ReNcell CX (cell line): Measurements from ENCODE around the genes FGD1, PFKFB1 and APEX2.

DNA sequence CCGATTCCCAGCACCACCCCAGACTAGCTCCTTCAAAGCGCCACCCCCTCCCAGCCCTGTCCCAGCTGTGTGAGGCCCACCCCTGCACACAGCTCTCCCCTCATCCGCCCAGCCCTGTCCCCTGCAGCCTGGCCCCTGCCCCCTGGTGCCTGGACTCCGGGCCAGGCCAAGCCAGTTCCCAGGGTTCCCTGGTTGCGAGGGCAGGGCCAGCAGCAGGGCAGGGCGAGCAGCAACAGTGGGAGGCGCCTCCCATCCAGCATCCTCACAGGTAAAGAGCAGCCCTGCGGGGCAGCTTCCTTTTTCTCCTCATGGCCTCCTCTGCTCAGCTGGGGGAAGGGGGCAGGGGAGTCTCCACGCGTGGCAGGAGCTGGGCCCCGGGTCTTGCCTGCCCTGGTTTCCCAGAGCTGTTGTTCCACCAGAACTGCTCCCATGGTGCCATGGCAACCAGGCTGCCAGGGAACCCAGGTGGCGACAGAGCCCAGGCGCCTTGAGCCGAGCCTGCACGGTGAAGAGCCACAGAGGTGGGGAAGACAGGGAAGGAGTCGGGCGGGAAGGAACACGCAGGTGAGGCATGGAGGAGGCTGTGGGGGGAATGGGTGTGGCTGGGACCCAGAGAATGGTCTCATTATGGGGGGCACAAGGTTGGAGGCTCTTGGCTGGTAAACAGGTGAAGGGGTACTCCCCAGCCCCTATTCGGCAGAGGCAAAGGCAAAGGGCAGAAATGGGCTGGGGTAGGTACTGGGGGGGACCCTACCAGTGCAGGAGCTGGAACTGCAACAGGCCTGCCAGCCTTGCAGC is 31.7 kb upstream of the KDM5C start:
- PRO-cap, result no peak

GRCh38 chrX:53394539-53394928 is 27.9 kb downstream of the SMC1A start:
- PRO-cap, result no peak

GRCh38 chrX:53399351-53399966 is 23.0 kb downstream of the SMC1A start:
- PRO-cap, result no peak

DNA sequence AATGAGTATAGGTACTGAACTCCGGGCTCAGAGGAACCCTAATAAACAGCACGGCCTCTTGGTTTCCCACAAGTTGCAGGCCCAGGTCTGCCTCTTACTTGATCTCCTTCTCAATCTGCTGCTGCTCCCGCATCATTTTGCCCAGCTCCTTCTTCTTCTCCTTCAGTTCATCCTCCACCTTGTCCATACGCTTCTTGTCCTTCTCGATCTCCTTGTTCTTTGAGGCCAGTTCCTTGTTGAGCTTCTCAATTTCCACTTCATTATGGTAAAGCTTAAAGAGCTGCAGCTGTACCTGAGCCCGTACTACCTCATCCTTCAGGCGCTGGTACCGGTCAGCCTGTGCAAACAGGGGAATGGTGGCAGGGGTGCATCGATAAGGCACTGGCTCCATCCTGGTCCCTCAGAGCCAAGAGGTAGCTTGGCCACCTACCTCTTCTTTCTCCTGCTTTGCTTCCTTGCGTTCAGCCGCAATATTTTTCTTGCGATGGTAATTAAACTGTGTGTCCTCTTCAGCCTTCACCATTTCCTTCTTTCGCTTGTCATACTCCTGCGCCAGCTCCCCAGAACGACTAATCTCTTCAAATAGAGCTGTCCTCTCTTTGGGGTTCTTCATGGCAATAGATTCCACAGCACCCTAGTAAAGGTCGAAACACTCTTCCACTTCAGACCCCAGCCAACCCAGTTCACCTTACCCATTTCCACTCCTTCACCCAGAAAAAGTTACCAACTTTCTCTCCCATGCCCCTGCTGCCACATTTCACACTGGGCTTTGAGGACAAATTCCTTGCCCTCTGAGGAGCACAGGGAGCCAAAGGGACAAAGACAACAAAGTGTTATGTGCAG is 9.4 kb downstream of the SMC1A start:
- PRO-cap, result no peak

DNA sequence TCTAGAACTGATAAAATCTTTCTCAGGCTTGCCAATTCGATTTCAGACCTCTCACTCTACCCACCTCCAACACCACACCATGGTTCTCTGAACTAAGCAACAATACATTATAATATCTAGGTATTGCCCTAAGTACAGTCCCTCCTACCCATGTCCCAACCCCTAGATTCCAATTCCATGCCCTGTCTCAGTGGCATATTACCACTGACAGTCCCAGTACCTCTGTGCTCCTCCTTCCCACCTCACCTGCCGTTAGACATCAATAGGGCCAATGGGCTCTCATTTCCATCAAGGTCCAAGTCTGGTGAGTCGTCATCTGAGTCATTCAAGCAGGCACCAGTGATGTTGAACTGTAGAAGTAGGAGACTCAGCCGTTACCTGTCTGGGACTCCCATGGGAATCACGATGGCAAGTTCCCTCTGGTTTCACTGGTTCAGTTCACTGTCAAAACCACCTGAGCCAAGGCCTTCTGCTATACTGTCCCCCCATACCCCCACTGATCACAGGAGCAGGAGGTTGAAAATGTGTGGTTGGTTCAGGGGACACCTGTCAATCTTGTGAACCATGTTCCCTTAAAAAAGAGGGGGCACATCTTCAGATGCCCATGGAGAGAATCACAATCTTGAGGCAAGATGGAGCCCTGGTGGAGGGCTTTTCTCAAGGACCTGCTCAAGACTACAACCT is 51.6 kb downstream of the PHF8 start:
- PRO-cap, result no peak

DNA sequence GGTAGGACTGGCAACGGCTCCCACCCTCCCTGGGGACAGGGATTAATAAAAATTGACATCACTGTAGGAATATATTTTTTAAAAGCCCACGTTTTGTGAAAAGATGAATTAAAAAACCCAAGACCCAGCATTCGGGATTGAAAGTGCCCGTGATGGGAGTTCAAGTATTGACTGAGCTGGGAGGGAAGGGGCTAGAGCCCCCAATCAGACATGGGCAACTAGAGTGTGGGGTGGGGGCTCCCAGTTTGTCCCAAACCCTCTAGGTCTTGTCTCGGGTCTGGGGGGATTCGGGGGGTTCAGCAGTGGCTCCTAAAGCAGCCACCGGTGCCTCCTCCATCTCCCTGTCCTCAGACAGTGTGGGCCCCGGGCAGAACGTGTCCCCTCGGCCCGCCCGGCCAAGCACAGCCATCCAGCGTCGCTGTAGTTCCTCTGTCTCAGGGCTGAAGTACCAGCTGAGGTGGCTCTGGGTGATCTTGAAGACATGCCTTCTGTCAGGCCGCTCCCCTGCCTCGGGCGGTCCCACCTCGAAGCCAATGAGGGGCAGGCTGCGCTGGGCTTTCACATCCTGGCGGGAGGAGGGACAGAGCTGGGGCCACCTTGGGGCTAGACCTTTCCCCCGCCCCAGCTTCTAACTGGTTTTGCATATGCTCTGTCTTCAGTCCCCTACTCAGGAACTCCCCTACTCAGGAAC is 5.8 kb downstream of the TSR2 start:
- PRO-cap, result no peak

GRCh38 chrX:54495436-54496420 is at the start of gene FGD1:
Gene FGD1 (minus strand): TSS chrX:54496234.
- PRO-cap, result bidirectional peak, plus-strand start at chrX:54496067, minus-strand start at chrX:54495700; unidirectional peak, minus-strand start at chrX:54496126; unidirectional peak, minus-strand start at chrX:54496228

GRCh38 chrX:54496421-54496788 is 371 bp upstream of the FGD1 start:
- PRO-cap, result no peak

DNA sequence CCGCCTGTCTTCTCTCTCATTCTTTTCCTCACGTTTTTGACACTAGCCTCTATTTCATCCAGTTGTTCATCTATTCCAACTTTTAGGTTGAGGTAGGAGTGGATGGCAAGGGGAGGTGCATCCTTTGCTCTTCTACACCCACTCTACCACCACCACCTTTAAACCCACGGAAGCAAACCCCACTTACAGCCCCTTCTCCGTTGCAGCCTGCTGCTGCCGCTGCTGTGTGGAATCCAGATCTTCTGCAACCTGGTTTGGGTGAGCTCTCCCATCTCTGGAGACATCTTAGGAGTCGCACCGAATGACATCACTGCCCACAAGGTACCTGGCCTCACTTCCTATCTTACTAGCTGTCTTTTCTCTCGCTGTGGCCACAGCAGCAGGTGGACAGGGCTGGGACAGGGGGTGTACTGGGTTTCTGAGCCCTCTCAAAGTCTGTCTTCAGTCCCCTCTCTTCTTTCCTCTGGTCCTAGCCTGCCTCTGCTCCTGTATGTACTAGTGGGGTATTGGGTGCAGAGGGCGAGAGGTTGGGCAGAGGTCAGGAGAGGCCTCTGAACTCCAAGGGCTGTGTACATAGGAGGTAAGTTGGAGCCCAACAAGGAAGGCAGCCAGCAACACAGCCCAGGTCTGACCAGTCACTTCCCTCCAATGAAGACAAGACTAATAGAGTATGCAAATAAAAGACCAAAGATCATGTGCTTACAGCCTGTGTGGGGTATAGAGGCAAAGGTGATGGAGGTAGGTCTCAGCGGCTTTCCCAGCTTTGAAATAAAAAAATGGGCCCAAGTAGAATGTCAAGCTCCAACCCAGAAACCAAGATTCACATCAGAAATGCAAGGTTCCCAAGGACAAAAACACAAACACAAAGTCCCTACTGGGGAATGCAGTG is at the start of gene PFKFB1:
Gene PFKFB1 (minus strand): TSS at position 465 of the 889 bp plus-strand sequence.
- PRO-cap, result no peak

DNA sequence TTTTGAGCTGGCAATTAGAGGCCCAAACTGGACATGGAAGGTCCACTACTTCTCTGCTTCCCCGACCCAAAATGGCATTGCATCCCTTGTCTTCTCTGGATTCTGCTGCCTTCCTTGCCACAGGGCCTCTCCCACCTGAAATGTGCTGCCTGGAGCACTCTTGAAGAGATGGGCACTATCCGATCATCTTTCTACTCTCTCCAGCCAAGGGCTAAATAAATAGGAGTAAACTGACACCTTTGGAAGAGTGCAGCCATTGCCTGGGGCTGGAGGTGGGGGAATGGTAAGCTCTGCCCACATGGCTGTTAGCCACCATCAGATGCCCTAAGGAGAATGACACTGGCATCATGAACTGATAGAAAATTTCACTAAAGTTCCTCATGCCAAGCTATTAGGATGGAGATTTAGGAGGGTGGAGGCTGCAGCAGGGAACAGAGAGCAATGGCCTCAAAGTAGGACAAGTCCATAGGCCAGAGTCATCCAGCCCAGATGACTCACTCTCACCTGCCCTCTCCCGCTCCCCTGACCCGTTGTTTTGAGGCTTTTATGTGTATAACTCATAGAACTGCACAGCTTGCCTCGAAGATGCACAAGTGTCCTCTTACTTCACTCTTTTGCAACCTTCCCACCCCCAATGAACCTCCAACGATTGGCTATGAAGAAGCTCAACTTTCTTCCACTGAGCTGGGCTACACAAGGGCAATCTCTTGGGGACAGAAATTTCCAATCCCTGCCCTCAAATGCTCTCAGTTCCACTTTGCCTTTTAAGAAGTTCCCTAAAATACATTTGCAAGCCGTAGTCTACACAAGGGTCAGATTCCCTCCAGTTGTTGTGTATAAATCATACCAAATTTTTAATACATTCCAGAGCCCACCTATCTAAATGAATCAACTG is 872 bp upstream of the PFKFB1 start:
- PRO-cap, result no peak

DNA sequence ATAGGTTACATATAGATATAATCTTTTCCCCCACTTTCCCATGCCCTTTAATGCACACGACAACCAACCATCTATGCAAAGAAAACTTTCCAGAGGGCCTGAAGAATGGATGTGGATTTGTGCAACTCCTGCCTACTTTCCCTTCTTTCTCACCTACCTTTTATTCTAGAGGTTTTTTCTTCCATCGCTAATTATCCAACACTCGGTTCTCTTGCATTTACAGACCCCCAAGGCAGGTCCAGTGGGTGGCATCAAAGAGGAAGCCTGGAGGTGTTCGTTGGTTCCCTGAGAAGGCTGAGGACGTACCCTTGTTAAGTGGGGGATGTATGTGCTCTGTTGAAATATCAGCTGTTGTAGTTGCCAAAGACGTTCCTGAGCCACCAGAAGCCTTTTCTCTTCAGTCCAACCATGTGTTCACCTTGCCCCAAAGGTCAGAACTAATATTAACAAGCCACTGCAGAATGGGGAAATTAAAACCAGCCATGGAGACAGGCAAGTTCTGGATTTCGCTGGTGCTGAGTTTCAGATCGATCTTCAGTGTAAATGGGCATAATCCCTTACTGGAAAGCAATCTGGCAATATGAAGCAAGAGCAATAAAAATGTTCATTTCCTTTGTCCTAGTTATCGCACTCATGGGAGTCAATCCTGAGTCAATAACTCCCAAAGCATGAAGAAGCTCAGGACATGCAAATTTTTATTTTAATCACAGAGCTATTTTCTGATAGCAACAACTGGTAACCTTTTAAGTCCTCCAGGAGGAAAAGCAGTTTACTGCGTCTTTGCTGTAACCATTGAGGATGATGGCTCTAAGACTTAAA is 1.7 kb upstream of the APEX2 start:
- PRO-cap, result no peak

DNA sequence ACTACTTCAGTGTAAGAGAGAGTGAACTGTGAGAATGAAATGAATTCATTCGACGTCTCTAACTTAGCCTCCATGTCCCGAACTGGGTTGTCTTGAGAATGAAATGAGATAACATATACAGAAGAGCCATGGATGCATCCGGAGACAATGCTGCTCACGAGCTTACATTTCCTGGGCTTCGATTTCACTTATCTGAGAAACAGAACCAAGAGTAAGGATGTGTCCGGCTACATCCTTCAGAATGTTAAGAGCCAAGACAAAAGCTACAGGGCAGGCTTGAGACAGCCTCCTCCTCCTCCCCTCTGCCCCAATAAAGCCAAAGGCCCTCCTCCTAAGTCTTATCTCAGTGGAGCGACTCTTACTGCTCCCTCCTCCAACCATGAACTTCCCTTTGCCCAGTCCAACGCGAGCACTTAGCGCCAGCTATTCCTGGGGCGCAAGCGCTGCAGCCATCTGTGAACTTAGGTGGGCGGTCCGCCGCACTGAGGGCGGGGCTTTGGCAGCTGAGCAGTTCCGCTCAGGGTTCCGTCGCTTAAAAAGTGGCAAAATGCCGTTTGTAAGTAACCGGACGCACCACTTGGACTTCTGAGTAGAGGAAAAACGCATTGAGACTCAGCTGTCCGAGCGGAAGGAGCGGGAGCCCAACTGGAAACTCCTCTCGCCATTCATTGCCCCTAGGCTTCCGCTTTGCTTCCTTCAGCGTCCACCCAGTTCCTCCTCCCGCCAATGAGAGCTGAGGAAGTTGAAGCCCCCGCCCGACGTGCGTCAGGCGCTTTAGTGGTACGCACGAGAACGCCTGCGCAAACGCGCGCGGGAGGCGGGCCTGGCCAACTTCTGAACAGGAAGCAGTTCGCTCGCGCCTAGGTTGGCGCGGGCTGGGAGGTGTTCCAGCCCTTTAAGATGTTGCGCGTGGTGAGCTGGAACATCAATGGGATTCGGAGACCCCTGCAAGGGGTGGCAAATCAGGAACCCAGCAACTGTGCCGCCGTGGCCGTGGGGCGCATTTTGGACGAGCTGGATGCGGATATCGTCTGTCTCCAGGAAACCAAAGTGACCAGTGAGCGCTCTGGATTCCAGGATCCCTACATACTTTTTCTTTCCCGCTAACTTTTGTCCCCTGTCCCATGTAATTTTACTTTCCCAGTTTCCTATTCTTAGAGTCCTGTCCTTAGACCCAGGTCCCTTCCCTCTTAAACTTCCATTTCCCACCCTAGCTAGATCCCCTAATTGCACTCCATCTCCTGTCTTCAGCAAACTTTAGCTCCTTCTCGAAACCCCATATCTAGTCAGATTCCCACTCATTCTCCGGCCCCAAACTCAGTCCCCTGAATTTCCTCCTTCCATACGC is at the start of gene APEX2:
Gene APEX2 (plus strand): TSS at position 841 of the 1,348 bp plus-strand sequence.
- PRO-cap, result bidirectional peak, plus-strand start at position 488 of the sequence, minus-strand start at position 306 of the sequence; bidirectional peak, plus-strand start at position 854 of the sequence, minus-strand start at position 722 of the sequence

GRCh38 chrX:55488982-55489669 is 522 bp downstream of the USP51 start:
- PRO-cap, result no peak

- PRO-cap, result no peak
Observed at GRCh38 chrX:55720812-55721604, 3.5 kb downstream of the RRAGB start.

DNA sequence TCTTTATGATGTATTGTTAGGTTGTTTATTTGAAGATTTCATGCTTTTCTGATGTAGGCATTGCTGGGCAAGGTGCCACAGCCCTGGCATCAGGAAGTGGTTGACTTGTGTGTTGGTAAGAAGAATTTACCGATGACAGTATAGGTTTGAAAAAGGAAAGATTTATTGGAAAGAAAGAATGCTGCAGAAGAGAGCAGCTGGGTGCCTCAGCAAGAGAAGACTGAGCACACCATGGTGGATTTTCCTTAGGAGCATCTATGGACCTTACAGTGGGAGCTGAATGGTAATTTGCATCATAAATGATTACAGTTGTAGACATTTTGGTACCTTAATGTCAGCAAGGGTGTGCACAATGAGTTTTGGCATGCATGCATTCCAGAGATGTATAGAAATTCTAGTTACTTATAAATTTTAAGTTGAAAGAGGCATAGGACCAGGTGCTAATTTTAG is 153.3 kb downstream of the KLF8 start:
- PRO-cap, result no peak

DNA sequence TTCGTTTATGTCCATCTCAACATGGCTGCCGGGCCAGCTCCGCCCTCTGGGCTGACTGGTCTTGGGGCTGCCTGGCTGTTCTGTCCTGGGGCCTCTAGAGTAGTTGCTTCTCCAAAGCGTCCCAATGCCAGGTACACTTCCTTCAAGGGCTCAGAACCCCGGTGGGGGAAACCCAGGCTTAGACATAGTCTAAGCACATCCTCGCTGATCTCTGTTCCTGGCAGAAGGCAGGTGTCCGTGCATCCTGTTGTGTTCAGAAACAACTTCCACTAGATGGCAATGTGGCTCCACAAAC is 35.2 kb downstream of the NBDY start:
- PRO-cap, result no peak

GRCh38 chrX:56786731-56787399 is 57.8 kb downstream of the NBDY start:
- PRO-cap, result no peak

DNA sequence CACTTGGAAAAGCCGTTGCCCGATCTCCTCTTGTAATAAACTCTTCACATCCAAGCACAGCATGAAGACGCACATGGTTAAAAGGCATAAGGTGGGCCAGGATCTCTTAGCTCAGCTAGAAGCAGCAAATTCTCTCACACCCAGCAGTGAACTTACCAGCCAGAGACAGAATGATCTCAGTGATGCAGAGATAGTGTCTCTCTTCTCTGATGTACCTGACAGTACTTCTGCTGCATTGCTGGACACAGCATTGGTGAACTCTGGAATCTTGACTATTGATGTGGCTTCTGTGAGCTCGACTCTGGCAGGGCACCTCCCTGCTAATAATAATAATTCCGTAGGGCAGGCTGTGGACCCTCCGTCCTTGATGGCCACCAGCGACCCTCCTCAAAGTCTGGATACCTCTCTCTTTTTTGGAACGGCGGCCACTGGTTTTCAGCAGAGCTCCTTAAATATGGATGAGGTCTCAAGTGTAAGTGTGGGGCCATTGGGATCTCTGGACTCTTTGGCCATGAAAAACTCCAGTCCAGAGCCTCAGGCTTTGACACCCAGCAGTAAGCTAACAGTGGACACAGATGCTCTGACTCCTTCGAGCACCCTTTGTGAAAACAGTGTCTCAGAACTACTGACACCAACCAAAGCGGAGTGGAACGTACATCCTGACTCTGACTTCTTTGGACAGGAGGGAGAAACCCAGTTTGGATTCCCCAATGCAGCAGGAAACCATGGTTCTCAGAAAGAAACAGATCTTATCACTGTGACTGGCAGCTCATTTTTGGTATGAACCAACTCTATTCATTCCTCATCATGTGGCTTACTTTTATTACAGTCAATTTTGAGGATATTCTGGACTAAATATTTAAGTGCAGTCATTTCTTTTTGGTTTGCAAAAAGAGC is 2.1 kb downstream of the ZXDB start:
- PRO-cap, result no peak

- PRO-cap, result no peak
Observed at GRCh38 chrX:63555655-63556299, 204.6 kb upstream of the SPIN4 start.

- PRO-cap, result no peak
Observed at GRCh38 chrX:63655444-63655919, 129.5 kb downstream of the ARHGEF9 start.